ENCODE measurements around a stretch of chr4.

GRCh38 chr4:25280578-25281147, 31.9 kb upstream of the ZCCHC4 start:
- PRO-cap = no peak

- PRO-cap = no peak
Observed at GRCh38 chr4:25284790-25284989, 27.9 kb upstream of the ZCCHC4 start.

DNA sequence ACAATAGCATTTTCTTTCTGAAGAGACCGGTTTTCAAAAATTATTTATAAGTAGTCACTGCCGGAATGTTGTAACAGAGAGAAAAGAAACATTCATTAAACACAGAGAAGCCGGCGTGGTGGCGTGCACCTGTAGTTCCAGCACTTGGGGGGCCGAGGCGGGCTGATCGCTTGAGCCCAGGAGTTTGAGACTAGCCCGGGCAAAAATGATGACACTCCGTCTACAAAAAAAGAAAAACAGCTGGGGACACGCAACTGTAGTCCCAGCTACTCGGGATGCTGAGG, 855 bp downstream of the ZCCHC4 start:
- PRO-cap = no peak

DNA sequence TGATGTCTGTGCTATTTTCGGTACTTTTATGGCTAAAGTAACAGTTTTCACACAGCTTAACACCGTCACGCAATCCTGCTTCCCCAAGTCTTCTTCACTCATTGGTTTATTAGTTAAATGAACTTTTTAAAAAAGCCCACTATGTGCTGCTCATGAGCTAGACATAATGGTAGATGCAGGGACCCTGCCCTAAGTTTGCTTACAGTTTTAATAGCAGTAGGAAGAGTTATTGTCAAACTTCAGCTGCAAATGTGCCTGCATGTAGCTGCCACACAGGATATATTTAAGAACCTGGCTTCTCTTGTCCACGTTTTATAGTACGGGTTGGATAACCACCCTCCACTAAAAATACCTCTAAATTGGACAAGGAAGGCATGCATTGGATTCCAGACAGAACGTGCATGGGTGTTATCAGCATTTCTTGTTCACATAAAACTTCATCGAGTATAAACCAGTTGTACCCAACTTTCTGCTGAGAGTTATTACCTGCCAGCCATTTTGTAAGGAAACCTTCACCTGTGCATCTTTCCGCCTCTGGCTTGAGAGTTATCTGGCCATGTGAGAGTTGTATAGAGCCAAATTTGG, 780 bp downstream of the ANAPC4 start:
- PRO-cap = no peak

GRCh38 chr4:25406165-25406674, 29.2 kb downstream of the ANAPC4 start:
- PRO-cap = no peak

- PRO-cap = no peak
Observed at GRCh38 chr4:25682062-25682450, 26.4 kb downstream of the SLC34A2 start.

GRCh38 chr4:25795617-25796512, 66.9 kb downstream of the SEL1L3 start:
- PRO-cap = no peak

GRCh38 chr4:25859535-25860126, 3.2 kb downstream of the SEL1L3 start:
- PRO-cap = no peak

GRCh38 chr4:25875066-25875786, 12.4 kb upstream of the SEL1L3 start:
- PRO-cap = no peak

- PRO-cap = no peak
Observed at GRCh38 chr4:25904802-25905017, 9.3 kb upstream of the SMIM20 start.

- PRO-cap = no peak
Observed at GRCh38 chr4:25928904-25929496, 15.0 kb downstream of the SMIM20 start.

- PRO-cap = no peak
Observed at GRCh38 chr4:26048528-26048980, 134.5 kb downstream of the SMIM20 start.

DNA sequence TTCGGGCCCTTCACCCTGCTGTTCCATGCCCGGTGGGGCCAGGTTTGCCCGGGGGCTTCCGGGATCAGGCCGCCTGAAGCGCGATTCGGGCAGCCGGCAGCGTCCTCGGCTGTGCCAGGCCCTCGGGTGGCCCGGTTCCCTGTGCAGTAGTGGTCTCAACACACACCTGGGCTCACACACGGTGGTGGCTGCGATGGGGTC, 1.0 kb upstream of the RBPJ start:
- PRO-cap = no peak

GRCh38 chr4:26362561-26363045, 41.8 kb downstream of the RBPJ start:
- PRO-cap = no peak

- PRO-cap = no peak
Observed at GRCh38 chr4:26864770-26865382, 4.2 kb downstream of the STIM2 start.

DNA sequence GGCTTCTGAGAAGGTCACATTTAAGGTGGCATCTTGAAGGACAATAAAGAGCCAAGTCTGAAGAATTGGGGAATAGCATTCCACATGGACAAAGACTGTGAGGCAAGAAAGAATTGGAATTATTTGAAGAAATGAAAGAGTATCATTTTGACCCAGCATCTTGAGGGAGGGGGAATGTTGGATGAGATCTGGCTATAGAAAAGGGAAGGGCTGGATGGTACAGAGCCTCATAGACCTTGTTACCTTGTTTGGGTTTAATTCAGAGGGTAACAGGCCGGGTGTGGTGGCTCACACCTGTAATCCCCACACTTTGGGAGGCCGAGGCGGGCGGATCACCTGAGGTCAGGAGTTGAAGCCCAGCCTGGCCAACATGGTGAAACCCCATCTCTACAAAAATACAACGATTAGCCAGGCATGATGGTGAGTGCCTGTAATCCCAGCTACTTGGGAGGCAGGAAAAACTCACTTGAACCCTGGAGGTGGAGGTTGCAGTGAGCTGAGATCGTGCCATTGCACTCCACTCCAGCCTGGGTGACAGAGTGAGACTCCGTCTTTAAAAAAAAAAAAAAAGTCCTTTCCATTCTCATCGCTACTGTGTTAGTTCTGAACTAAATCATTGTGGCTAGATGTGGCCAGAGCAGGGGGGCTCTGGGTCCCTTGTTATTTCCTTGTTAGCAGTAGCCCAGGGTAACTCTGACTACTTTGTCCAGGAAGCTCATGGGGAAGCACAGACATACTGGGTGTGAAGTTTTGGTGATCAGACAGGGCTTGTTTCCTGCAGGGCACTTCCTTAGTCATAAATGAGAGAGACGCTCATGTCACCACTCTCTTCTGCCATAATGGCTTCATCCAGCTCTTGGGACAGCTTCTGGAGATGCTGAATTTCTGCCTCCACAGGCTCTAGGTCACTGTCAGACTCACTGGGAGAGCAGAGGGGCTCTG, 12.5 kb downstream of the STIM2 start:
- PRO-cap = no peak

DNA sequence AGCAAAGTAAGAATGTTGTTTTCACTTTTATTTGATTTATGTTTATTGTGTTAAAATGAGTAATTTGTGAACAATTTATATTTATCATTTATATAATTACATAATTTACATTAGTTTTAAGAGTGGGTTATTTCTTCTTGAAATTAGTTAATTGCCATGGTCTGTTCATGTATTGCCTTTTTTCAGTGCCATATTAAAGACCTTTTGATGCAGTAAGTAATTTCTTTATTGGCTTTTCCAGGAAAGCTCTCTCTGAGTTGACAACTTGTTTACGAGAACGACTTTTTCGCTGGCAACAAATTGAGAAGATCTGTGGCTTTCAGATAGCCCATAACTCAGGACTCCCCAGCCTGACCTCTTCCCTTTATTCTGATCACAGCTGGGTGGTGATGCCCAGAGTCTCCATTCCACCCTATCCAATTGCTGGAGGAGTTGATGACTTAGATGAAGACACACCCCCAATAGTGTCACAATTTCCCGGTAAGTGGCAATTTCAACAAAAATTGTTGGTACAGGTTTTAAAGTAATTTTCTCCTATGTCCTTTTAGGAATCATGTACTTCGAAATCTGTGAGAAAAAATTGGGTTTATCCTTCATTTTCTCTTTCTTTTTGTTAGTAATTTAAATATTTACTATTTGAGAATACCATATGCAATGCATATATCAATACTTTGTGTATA, 148.0 kb downstream of the STIM2 start:
- PRO-cap = no peak

DNA sequence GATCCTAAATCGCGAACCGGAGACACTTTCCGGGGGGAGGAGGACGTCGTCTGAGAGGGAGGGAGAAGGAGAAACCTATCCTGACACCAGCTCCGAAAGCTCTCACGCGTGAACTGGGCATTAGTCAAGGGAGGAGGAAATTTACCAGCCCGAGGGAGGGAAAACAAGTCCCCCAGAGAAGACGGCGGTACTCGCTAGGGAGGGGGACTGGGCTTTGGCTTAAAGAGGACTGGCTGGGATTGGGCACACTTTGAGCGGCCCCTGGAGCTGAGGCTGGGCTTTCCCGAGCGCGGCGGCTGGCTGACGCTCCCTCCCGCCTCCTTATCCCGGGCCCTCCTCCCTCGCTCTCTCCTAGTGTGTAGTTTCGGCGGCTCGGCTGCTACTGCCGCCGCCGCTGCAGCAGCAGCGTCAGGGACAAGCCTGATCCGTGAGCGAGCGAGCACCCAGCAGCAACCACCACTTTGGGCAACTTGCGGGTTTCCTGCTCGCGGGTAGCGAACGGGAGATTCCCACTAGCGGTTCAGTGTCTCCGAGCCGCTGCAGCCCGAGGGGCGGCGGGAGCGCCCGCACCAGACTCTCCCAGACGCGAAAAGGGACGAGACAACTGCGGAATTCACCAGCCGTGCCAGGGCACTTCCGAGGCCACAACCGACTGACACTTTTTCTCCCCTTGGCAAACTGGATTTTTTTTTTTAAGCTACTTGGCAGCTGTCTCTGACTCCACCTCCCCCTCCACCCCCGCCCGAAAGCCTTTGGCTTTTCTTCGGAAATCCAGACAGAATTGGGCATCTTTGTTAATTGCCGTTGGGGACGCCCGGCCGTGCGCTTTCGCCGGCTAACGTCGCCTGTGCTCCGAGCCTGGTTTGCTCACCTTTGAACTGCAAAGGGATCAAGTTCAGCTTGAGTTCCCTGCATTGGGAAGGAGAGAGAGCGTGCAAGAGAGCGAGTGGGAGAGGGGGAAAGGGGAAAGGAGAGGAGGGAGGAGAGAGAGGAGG, 573 bp upstream of the PCDH7 start:
- PRO-cap = bidirectional peak, plus-strand start at position 354 of the sequence, minus-strand start at position 339 of the sequence; unidirectional peak, minus-strand start at position 654 of the sequence; bidirectional peak, plus-strand start at position 930 of the sequence, minus-strand start at position 654 of the sequence

- PRO-cap = no peak
Observed at GRCh38 chr4:30721057-30721352, 836 bp downstream of the PCDH7 start.

DNA sequence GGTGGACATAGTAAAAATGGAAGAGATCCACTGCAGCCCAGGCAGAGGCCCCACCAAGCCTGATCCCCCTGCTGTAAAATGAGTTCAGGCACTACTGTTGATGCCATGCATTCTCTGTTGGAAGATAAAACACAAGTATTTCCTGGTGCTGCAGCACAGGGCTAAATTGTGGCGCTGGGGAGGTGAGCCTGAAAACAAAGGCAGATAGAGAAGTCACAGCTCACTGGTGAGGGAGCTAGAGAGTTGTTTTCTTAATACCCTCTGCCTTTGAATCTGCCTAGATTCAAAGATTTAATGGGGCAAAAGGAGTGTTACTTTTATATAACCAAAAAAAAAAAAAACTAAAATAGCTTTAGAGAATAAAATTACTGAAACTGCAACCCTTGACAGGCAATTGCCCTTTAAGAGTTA, 9.8 kb downstream of the C4orf19 start:
- PRO-cap = no peak